Measurements from ENCODE around the gene EVL.

DNA sequence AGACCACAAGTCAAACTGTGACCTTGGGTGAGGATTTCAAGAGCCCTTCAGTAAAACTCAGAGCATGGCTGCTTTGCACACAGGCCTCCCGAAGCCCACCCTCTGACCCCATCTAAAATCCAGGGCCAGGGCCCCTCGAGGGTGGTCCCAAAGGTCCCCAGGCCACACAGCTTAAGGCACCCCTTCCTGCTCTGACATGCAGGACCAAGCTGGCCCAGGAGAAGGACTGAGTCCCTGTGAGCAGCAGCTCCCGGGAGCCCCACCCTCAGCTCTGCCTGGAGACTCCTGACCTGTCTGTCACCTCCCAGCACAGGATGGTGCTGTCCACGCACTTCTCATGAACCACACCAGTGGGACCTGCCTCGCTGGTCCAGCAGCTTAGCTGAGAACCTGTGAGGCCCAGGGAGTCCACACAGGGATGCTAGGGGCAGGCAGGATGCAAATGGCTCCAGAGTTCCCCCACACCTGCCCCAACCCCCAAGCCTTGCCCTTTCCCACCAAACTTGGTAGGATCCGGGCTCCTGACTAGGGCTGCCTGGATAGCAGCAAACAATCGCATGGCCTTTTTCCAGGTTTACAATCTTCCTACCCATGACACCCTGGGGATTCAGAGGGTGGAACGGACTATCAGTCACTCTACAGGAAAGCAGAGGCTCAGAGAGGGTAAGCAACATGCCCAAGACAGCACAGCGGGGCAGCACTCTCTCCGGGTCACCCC is 27.7 kb downstream of the CCDC85C start:
- RAMPAGE, long total RNA, result no peak
- RRBS, result no CpG with 5 or more reads among the region's 10 CpGs

- RAMPAGE, long total RNA, result no peak
- RRBS, result no CpG with 5 or more reads among the region's 9 CpGs
Observed at GRCh38 chr14:100064813-100065651, at the start of gene EVL. Gene EVL (plus strand): TSS chr14:100065422.

DNA sequence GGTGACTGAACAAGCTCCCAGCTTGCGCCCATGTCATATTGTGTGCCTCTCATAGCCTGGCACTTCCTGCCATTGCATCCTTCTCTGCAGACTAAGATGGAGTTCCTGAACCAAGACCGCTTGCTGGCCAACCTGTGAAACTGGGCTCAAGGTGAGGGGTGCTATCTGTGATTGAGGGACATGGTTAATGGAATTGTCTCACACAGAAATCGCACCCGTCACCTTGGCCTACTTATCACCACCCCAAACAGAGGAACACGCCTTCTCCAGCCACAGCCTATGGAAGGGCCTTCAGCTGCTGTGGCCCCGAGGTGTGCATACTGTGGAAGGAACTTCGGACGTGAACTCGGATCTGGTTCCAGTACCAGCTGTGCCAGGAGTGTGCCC is 44.3 kb downstream of the EVL start:
- RAMPAGE, long total RNA, result no peak
- RRBS, result no CpG with 5 or more reads among the region's 9 CpGs

DNA sequence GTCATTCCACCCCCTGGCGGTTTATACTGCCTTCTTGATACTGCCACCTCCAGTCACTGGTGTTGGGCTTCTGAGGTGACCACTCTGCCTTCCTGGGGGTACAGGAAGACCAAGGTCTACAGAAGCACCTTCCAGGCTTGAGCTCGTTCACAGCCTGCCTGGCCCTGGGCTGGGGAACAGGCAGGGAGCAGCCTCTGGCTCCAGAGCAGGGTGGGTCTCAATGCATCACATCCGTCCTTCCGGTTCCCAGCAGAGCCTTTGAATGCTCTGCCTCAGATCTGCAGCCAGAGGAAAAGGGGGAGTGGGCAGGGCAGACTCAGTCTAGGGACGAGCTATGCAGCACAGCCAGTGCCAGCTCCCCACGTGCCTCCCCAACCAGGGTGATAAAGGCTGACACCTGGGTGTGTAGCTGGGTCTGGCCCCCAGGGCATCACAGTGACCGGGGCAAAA is 17.3 kb downstream of the DEGS2 start:
- RAMPAGE, long total RNA, result no peak
- RRBS, result 50% methylated on average over 1 of the region's 7 CpGs

DNA sequence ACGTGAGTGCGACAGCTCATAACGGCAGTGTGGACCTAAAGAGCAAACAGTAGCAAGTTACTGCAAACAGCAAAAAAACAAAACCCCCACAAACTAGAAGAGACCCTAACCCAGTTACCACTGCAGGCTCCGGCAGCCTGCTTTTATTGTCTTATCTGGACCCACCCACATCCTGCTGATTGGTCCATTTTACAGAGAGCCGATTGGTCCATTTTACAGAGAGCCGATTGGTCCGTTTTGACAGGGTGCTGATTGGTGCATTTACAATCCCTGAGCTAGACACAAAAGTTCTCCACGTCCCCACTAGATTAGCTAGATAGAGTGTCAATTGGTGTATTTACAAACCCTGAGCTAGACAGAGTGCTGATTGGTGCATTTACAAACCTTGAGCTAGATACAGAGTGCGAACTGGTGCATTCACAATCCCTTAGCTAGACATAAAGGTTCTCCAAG is 31.3 kb upstream of the YY1 start:
- RAMPAGE, long total RNA, result no peak
- RRBS, result no CpG with 5 or more reads among the region's 9 CpGs

GRCh38 chr14:100312082-100312582 is 5.9 kb upstream of the SLC25A29 start:
- RAMPAGE, long total RNA, result no peak
- RRBS, result no CpG with 5 or more reads among the region's 14 CpGs

DNA sequence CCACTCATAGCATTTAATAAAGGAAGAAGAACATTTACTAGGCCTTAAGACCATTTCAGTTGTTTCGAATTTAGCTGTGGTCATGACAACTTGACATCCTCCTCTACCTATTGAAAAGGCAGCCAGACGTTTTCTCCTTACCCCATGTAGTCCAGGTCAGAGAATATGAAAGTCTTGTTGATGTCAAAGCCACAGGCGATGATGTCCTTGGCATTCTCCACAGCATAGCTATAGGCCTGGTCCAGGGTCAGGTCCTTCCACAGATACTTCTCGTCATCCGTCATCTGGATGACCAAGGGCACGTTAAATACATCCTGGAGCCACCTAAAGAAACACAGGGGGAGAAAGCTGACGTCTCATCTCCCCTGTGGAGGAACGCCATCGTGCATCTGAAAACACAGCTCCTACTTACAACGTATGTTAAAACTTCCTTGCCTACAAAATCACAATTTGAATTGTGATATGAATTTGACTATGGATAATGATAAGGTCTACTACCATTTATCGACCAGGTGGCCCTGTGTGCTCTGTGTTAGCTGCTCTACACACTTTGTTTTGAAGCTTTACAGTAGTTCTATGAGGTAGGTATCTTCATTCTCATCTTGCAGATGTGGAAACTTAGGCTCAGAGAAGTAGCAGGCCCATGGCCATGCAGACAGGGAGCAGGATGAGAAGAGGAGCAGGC is 21.5 kb downstream of the WARS1 start:
- RAMPAGE, long total RNA, result no peak
- RRBS, result no CpG with 5 or more reads among the region's 11 CpGs

- RAMPAGE, long total RNA, result no peak
- RRBS, result 92% methylated on average over 4 of the region's 16 CpGs
Observed at GRCh38 chr14:100391126-100391705, 14.9 kb downstream of the WDR25 start.

DNA sequence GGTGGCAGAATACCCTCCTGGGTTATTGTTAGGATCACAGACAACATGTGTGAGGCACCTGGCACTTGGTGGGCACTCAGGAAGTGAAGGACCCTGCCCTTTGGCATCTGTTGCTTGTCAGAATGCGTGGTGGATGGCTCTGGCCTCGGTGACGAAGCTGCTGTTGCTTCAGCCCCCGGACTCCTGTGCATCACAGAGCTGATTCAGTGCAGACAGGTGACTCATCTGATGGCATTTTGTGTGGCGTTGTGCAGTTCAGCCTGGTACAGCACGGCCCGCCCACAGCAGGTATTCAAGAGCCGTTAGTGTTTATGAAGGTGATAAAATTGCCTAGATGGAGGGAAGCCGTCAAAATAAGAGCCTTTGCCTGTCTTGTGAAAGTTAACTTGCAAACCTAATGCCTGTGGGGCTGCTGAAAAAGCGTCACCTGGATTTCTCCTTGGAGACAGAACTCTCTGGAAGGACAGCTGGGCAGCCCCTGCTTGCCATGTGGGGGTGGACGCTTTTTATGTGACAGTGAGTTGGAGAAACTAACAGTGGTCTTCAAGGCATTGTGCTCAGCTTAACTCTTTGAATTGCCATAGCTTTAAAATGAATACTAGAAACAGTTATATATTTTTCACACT is 63.0 kb downstream of the WDR25 start:
- RAMPAGE, long total RNA, result no peak
- RRBS, result no CpG with 5 or more reads among the region's 11 CpGs

DNA sequence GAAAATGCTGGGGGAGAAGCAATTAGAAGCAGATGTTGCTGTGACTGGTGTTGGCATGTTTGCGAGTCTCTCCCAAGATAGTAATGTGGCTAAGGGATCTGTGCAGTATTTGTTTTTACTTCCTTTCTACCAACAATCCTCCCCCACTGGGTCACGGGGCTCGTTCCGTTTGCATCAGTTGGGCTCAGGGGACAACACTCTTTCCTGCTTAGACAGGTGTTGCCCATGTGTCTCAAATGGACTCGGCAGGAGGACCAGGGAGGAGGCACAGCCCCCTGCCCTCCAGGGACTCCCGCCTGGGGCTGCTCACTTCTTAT is 100.9 kb downstream of the BEGAIN start:
- RAMPAGE, long total RNA, result no peak
- RRBS, result no CpG with 5 or more reads among the region's 6 CpGs

GRCh38 chr14:100533962-100534642 is 53.1 kb downstream of the BEGAIN start:
- RAMPAGE, long total RNA, result no peak
- RRBS, result no CpG with 5 or more reads among the region's 11 CpGs

GRCh38 chr14:100537746-100538399 is 49.3 kb downstream of the BEGAIN start:
- RAMPAGE, long total RNA, result no peak
- RRBS, result 80% methylated on average over 5 of the region's 48 CpGs

- RAMPAGE, long total RNA, result no peak
- RRBS, result 10% methylated on average over 12 of the region's 41 CpGs
Observed at GRCh38 chr14:100569146-100570171, 17.8 kb downstream of the BEGAIN start.

DNA sequence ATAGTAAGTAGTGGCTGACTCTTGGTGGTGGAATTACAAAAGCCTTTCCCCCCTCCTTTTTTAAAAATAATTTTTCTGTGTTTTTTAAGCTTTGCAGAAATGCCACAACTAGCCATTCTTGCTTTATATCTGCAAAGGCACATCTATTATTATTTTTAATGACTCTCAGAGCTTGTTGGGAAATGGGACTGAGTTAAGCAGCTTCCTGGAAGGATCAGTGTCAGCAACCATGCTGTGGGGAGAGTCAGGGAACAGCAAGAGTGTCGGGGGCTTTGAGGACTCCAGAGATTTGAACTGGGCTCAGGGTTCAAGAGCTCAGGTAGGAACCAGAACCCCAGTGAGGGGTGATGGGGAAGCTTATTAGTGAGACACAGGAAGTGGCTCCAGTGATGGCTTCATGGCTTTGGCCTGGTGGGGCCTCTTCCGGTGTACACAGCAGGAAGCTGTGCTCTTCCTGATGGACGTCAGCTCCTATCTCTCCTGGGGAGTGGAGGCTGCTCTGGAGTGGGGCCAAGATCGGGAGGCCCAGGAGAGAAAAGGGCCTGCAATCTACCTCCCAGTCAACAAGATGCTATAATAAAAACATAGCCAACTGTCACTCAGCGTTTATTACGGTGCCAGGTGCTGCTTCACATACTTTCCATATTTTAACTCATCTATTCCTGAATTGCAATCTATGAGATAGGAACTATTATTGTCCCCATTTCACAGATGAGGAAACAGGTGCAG is 63.9 kb upstream of the DLK1 start:
- RAMPAGE, long total RNA, result no peak
- RRBS, result no CpG with 5 or more reads among the region's 6 CpGs

DNA sequence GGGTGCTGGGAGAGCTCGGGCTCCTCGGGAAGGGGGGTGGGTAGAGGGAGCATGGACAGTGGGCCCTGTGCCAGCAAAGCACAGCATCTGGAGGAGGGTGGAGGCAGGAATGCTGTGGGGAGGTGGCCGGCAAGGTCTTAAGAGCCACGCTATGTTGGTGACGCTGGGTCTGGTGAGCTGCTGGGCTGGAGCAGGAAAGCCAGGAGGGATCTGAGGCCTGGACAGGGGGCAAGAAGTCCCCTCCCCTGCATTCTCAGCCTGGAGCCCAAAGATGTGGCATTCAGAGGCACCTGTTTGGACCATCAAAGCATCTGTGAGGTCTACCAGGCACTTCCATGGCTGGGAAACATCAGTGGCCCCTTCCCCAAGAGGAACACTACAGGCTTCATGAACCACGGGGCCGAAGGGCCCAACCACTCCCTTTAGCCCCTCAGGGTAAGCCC is 48.1 kb upstream of the DLK1 start:
- RAMPAGE, long total RNA, result no peak
- RRBS, result no CpG with 5 or more reads among the region's 7 CpGs

- RAMPAGE, long total RNA, result no peak
- RRBS, result no CpG with 5 or more reads among the region's 12 CpGs
Observed at GRCh38 chr14:100703754-100704227, 22.9 kb upstream of the DLK1 start.

DNA sequence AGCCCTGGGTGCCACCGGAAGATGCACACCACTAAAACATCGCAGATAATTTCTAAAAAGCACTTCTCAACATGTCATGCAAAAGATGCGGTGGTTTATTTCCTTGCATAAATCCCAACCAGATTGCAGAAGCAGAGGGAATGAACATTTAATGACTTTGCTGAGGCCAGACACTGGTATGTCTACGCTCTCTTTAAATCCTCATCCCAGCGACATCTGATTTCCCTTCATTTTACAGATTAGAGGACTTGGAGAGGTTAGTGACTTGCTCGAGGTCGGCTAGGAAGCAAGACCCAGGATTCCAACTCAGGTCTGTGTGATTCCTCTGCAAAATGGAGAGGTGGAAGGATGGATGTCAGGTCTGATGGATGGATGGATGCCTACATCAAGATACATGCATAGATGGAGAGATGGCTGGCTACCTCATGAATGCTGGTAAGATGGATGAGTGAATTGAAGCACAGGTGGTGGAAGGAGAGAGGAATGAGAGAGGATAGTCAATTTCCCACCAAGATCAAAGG is 3.2 kb upstream of the RTL1 start:
- RAMPAGE, long total RNA, result no peak
- RRBS, result 56% methylated on average over 1 of the region's 7 CpGs

GRCh38 chr14:101201794-101202120 is 298.2 kb upstream of the RTL1 start:
- RAMPAGE, long total RNA, result no peak
- RRBS, result no CpG with 5 or more reads among the region's 9 CpGs

GRCh38 chr14:101255379-101255923 is 351.9 kb upstream of the RTL1 start:
- RAMPAGE, long total RNA, result no peak
- RRBS, result no CpG with 5 or more reads among the region's 12 CpGs

DNA sequence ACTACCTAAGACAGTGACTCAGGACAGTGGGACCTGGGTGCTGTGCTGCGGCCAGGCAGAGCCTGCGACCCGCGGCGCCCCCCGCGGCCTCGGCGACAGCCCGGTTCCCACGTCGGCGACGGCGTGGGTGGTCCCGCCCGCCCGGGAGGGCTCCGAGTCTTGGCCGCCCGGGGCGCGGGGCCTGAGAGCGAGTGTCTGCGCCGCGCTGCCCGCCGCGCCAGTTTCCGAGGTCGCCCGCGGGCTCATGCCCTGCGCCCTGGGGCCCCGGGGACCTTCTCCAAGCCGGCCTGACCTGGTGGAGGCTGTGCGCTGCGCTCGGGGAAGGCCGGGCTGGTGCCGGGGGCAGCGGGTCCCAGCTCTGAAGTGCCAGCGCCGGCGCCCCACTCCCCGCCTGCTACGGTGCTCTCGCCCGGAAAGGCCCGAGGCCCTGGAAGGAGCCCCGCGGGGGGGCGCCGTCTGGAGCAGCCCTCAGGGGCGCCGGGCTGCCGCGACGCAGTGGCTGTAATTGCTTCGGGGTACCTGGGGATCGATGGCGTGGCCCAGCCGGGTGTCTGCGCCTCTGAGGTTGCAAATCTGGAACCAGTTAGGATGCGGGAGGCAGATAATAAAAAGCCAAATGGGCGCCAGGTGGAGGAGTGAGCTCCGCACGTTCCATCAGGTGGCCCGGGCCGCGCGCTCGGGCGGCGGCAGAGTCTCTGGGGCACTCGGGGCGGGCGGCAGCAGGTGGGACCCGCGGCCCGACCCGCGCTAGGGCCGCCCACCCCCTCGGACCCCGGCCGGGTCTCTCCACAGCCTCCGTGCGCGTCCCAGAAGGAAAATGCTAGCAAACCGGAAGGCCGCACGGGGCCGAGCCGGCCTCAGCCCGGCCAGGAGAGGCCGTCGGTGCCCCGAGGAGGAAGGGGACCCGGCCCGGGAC is 302.6 kb upstream of the PPP2R5C start:
- RAMPAGE, long total RNA, result no peak
- RRBS, result 4% methylated on average over 57 of the region's 102 CpGs